Epithelial cell of alveolus of lung (primary cell): ENCODE data around the genes CFAP53 and CXXC1.

- RAMPAGE, long total RNA = no peak
- RRBS = no CpG with 5 or more reads among the region's 3 CpGs
Measured at GRCh38 chr18:50135084-50135629, 59.8 kb downstream of the MYO5B start.

GRCh38 chr18:50266188-50266821, at the start of gene CFAP53:
Gene CFAP53 (minus strand): TSS chr18:50266495.
- RAMPAGE, long total RNA = no peak
- RRBS = no CpG with 5 or more reads among the region's 42 CpGs

GRCh38 chr18:50287499-50288494, at the start of gene CXXC1:
Gene CXXC1 (minus strand): TSS chr18:50287692.
- RAMPAGE, long total RNA = start-site peak on the minus strand at chr18:50287644-50287698, 52 and 105 reads in 2 replicates
- RRBS = 1% methylated on average over 8 of the region's 75 CpGs

- RAMPAGE, long total RNA = no peak
- RRBS = no CpG with 5 or more reads among the region's 6 CpGs
Measured at GRCh38 chr18:50658972-50659535, 99.2 kb downstream of the MAPK4 start.

GRCh38 chr18:50841840-50842226, 22.0 kb upstream of the MRO start:
- RAMPAGE, long total RNA = no peak
- RRBS = no CpG with 5 or more reads among the region's 3 CpGs

DNA sequence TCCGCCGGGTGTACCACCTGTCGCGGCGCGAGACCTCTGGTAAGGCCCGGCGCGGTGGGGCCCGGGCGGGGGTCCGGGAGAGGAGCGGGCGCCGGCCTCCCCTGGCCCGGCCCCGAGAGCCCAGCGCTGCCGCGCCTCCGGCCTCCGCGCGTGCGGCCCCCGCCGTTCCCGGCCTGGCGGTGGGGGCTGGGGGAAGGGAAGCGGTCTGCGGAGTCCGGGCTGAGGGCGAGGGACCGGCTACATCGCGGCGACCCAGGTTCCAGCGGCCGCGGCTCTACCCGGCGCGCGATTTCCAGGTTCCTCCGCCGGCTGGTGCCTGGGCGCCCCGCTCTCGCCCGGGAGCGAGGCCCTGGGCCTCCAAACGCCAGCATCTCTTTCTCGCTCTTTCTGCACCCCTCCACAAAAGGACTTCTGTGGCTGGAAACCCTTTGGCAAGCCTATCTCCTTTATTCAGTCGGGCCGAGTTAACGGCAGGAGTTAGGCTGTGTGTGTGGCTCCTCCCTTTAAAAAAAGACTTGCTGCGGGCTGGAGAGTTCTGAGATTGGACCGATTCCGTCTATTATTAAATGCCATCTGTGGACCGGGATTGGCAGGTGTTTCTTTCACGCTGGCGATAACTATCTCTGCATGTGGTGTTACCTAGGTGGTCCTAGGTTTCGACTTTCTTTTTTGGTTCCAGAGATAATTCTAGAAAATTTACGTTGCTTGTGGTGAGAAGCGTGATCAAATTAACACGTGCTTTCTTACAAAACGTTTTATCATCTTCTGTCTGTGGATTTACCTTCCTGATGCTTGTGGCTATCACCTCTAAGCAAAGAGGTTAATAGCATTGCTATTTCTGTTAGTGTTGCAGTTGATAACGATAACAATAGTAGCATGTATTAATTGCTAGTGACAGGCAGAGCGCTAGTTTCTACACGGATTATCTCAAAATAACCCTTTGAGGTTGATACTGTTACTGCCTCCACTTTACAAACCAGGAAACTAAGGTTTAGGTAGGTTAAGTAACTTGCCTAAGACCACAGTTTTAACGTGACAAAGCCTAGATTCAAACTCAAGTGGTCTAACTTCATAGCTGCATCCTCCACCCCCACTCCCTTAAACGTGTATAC, 708 bp downstream of the ME2 start:
- RAMPAGE, long total RNA = no peak
- RRBS = 2% methylated on average over 20 of the region's 72 CpGs

DNA sequence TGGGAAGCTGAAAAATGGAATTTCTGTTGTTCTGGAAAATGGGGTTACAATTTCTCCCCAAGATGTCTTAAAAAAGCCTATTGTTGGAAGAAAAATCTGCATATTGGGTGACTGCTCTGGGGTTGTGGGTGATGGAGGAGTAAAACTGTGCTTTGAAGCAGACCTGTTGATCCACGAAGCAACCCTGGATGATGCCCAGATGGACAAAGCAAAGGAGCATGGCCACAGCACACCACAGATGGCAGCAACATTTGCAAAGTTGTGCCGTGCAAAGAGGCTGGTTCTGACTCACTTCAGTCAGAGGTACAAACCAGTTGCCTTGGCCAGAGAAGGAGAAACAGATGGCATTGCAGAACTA, 18.8 kb downstream of the ELAC1 start:
- RAMPAGE, long total RNA = no peak
- RRBS = no CpG with 5 or more reads among the region's 2 CpGs

GRCh38 chr18:51106912-51107366, 76.9 kb downstream of the SMAD4 start:
- RAMPAGE, long total RNA = no peak
- RRBS = no CpG with 5 or more reads among the region's 4 CpGs

- RAMPAGE, long total RNA = no peak
- RRBS = no CpG with 5 or more reads among the region's 4 CpGs
Measured at GRCh38 chr18:51194462-51195059, 2.9 kb downstream of the MEX3C start.

GRCh38 chr18:51345892-51346450, 148.5 kb upstream of the MEX3C start:
- RAMPAGE, long total RNA = no peak
- RRBS = no CpG with 5 or more reads among the region's 5 CpGs

GRCh38 chr18:51576953-51577293, 379.4 kb upstream of the MEX3C start:
- RAMPAGE, long total RNA = no peak

DNA sequence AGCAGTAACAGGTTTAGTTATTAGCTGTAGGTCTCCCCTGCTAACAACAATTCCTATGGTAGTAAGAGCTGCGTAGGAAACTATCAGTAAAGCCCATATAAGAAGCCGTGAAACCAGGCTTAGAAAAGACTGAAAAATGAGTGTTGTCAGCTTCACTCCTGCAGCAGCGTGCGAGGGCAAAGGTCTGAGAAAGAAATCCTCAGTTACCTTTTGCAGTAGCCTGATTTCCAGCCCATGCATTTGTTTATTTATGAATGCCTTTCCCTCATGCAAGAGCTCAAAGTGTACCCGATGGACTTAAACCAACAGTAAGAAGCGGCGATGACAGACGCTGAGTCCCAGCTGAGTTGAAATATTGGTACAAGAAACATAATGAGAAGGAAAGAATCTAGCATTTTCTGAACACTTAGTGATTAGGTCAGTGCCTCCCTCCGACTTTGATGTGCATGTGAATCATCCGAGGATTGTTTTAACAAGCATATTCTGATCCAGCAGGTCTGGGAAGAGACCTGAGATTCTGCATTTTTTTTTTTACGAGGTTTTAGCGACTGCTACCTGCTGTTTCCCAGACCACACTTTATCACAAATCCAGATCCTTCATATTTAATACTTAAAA, 15.0 kb upstream of the POLI start:
- RAMPAGE, long total RNA = no peak
- RRBS = no CpG with 5 or more reads among the region's 12 CpGs

DNA sequence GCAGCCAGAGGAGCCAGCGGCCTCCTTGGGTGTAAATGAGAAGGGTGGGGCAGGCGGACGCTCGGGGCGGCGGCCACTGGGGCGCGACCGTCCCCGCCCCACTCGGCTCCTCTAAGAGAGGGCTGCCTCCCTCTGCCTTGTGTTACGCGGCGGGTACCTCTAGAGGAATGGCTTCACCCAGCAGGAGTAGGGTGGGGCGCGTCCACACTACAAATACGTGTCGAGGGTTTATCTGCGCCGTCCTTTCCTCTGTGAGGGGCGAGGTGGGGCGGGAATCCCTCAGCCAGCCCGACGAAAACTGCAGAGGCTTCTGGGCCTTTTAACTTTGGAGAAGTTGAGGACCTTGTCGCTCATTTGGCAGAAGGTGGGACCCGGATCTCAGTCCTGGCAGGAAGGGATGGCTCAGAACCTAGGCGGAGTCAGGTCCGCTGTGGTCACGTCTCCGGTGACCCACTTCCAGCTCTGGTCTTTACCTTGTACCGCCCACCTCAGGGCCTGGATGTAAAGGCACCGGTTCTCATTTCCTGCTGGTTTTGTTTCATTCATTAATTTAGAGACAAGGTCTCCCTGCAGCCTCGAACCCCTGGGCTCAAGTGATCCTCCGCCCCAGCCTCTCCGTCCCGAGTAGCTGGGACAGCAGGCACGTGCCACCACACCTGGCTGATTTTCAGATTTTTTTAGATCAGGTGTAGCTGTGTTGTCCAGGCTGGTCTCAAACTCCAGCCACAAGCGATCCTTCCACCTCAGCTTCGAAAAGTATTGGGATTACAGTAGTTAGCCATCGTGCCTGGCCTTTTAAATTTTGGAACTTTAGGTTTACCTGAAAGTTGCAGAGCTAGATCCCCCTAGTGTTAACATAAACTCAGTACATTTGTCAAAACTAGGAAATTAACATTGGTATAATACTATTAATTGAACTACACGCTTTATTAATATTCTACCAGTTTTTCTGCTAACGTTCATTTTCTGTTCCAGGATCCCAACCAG, 645 bp downstream of the POLI start:
- RAMPAGE, long total RNA = no peak
- RRBS = 2% methylated on average over 7 of the region's 42 CpGs

GRCh38 chr18:54514199-54514684, 76.8 kb upstream of the DYNAP start:
- RAMPAGE, long total RNA = no peak
- RRBS = no CpG with 5 or more reads among the region's 9 CpGs

GRCh38 chr18:54946104-54946821, 13.0 kb downstream of the CCDC68 start:
- RAMPAGE, long total RNA = no peak
- RRBS = no CpG with 5 or more reads among the region's 8 CpGs

DNA sequence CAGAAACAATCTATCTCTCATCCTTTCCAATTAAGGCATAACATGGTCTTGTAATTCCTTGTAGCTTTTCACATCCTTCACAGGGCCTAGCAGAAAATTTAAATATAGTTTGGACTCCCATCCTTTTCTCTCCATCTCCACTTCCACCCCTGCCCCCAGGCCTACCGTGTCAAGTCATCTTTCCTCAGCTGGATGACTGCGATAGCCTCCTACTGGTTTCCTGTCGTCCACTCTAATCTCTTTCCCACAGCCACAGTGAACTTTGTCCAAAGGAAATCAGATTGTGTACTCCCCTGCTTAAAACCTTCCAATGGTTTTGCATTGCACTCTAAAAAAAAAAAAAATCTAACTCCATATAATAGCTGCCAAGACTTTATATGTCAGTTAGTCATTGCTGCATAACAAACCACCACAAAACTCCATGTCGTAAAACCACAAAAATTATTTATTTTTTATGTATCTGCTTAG, 160.1 kb upstream of the CCDC68 start:
- RAMPAGE, long total RNA = no peak
- RRBS = no CpG with 5 or more reads among the region's 4 CpGs

- RAMPAGE, long total RNA = no peak
- RRBS = 0% methylated on average over 3 of the region's 10 CpGs
Measured at GRCh38 chr18:55251573-55252015, 292.3 kb upstream of the CCDC68 start.

DNA sequence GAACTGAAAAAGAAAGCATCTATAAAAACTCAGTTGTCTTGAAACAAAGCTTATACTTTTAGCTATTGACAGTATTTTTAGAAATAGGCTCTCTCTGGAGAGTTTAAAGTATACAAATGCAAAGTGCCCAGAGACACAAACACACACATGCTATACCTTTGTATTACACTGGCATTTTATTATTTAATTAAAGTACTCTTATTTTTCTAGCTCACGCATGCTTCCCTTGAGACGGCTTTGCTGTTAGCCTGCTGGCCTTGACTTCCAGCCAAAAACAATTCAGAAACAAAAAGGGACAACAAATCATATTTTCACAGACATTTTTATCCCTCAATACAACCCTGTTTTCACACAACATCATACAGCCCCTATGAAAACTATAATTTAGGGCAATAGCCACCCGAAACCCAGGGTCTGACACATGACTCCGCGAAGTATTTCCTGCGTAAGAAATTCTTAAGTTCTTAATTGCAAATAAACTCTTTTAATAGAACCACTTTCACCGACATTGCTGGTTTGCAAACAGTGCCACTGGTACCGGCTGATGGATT, 185.2 kb downstream of the TCF4 start:
- RAMPAGE, long total RNA = no peak
- RRBS = no CpG with 5 or more reads among the region's 8 CpGs

DNA sequence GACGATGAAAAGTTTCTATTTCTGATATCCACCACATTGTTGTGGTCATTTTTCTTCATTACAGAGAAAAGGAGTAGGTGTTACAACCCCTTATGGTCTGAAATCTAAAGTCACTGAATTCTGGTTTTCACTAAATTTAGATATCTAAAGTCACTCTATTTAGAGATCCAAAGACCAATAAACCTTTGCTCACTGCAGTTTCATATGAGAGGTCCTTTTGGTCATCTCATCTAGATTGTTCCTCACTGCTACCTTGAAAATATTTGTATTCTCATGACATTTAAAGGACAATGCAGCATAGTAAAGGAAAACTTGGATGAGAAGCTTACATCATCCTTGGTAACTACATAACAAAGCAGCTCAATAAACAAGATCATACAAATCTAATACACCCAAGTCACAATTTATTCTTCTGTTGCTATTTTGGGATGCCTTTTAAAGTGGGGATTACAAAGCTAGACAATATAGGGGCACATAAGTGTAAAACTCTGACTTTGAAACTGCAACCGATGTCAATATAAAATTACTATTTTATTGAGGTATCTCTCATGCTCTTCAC, 85.8 kb downstream of the TCF4 start:
- RAMPAGE, long total RNA = no peak
- RRBS = no CpG with 5 or more reads among the region's 2 CpGs

- RAMPAGE, long total RNA = no peak
- RRBS = no CpG with 5 or more reads among the region's 2 CpGs
Measured at GRCh38 chr18:55585035-55585650, 2.8 kb downstream of the TCF4 start.